CD14-positive monocyte (primary cell): ENCODE measurements around a stretch of chr11.

- CAGE, long polyA plus RNA, result no peak
Observed at GRCh38 chr11:33694822-33695606, 5.6 kb downstream of the C11orf91 start.

GRCh38 chr11:33705160-33705674 lies 4.6 kb upstream of the C11orf91 start:
- CAGE, long polyA plus RNA, result no peak

DNA sequence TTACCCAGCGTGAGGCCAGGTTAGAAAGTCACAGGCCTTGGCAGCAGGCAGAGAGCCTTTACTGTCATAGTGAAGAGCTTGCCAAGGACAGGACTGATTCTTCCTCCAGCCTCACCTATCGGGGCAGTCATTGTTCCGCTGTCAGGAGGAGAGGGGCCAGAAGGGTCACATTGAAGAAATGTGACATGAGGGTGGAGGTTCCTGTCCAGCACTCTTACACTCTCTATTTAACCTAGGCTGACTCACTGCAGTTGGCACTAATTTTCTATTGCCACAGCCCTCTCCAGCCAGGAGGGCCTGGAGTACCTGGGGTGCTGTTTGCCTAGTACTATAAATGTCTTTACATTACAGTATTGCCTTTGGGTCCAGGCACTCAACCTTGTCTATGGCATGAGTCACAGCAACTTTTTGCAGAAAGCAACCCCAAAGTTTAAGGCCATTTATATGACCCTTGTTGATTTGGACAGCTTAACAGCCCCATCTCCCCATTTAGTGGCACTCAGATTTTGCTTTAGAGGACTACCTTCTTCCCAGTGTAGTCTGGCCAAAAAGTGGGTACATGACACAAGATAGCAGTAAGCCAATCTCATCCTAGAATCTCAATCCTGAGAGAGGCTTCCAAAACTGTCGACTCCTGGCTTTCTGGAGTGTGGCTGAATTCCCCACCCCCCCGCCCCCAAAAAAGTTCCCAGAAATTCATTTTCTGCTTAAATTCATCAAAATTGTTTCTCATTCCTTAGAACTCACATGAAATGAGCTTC lies 7.3 kb upstream of the C11orf91 start:
- CAGE, long polyA plus RNA, result no peak

DNA sequence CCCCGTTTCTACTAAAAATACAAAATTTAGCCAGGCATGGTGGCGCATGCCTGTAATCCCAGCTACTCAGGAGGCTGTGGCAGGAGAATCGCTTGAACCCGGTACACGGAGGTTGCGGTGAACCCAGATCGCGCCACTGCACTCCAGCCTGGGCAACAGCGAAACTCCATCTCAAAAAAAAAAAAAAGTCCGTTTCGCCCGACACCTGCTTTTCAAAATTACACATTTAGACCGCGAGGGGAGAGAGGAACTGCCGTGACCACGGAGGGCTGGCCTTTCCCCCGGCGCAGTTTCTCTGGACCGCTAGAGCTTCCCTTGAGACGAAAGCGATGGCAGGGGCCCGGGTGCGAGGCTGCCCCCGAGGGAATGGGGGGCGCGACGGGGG lies 490 bp downstream of the CD59 start:
- CAGE, long polyA plus RNA, result no peak

- CAGE, long polyA plus RNA, result no peak
Observed at GRCh38 chr11:33936861-33937946, 45.3 kb upstream of the LMO2 start.

- CAGE, long polyA plus RNA, result no peak
Observed at GRCh38 chr11:34050252-34050872, 1.2 kb upstream of the CAPRIN1 start.

GRCh38 chr11:34105792-34106736 lies 635 bp downstream of the NAT10 start:
- CAGE, long polyA plus RNA, result no peak

DNA sequence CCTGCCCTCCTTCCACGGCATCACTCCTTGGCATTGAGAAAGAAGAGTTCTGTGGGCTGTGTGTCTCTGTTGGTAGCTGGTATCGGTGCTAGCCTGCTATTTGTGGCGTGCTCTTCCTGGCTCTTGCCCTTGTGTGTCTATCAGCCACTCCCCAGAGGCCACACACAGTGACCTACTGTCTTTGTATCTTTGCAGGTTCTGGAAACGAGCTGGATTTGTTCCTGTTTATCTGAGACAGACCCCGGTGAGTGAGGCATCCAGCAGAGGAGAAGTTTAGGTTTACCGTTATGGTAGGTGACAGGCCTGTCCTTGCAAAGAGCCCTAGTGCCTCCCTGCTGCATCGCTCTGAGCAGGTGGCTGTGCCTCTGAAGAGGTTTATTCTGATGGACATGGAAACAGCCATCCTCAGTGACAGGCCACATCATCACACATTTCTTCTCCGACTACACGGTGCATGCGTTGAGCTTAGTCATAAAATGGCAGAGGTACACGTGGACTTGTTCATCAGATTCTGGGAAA lies 31.4 kb downstream of the NAT10 start:
- CAGE, long polyA plus RNA, result no peak

- CAGE, long polyA plus RNA, result no peak
Observed at GRCh38 chr11:34140830-34141332, 35.5 kb downstream of the NAT10 start.

DNA sequence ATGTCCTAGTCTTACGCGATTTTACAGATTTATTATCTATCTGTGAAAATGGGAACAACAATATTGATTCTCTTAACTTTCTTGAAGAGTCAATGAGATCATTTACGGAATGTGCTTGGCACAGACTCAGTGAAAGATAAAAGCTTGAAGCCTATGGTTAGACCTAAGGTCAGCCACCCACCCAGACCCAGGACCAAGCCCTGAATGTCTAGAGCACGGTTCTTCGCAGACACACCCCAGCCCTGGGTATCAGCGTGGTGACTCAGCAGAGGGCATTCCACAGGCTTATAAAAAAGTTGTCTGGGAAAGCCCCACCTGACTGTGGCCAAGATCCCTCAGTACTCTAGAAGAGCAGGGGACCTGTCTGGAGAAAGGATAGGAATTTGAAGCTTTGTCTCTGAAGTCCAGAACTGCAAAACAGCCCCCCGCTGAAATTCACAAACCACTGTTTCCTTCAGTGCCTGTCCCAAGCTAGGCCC lies 114.2 kb downstream of the ABTB2 start:
- CAGE, long polyA plus RNA, result no peak

- CAGE, long polyA plus RNA, result no peak
Observed at GRCh38 chr11:34318336-34318907, 39.4 kb downstream of the ABTB2 start.

GRCh38 chr11:34329221-34329786 lies 28.5 kb downstream of the ABTB2 start:
- CAGE, long polyA plus RNA, result no peak

GRCh38 chr11:34416422-34416871 lies 22.3 kb upstream of the CAT start:
- CAGE, long polyA plus RNA, result no peak

- CAGE, long polyA plus RNA, result no peak
Observed at GRCh38 chr11:34601884-34602517, 18.9 kb upstream of the EHF start.

DNA sequence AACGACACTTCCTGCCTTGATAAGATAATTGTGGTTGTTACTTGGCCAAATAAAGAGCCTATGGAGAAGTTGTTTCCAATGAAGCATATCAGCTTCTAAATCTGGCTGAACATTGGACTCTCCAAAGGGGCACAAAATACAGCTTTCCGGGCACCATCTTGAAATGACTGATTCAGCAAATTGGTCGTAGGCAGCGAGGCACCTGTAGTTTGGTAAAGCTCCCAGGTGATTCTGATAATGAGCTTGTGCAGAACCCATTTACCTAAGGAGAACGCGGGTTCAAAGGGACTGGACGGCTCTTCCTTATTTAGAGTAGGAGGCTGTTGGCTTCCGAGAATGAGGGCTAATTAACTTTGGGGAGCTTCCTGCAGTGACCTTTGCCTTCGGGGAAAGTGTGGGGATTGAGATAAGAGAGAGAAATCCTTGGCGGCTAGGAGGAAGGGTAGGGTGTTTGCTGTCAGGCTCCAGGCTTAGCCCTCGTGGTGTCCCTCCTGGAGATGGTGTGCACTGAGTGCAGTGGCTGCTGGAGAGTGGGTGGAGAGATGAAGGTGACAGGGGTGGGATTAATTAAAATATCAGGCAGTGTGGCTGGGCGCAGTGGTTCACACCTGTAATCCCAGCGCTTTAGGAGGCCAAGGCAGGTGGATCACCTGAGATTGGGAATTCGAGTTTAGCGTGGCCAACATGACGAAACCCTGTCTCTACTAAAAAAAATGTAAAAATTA lies 17.4 kb upstream of the EHF start:
- CAGE, long polyA plus RNA, result no peak

- CAGE, long polyA plus RNA, result no peak
Observed at GRCh38 chr11:34654694-34655387, 33.9 kb downstream of the EHF start.

DNA sequence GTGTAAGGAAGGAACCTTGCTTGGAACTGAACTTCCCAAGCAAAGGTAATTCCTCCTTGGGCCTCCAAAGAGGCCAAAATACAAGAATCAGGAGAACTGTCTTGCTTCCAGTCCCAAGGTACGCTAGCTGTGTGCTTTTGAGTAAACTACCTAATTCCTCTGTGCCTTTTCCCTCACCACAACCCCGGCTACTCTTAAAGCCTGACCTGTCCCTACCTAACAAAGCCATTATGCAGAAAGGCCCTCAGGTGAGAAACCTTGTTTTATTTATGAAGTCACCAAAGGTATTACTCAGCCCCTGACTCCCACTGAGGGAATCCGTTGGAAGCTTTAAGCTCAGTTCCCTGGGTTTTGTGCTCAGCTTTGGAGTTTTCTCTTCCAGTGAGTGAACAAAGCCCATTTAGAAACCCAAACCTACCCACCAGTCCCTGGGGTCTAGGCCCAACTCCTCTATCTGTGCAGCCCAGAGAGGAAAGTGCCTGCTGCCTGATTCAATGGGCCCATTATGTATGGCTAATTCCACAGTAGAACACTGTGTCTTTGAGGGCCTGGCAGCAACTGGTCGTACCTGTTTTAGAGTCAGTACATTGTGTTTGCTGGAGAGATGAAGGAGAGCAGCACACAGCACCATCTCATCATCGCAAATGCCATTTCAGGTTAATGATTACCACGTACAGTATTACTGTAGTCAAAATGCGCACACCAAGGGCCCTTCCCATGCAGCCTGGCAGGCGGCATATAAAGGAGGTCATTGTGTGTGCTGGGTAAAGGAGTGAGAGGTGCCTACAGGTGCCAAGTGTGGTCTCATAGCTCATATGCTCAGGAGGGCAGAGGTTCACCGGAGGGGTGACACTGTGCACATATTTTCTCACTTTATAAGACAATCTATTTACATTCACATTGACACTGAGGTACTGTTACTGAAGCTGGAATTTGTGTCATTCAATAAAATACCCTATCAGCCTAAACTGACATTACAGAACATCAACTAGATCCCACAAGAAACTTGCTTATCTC lies 90.7 kb downstream of the APIP start:
- CAGE, long polyA plus RNA, result no peak

DNA sequence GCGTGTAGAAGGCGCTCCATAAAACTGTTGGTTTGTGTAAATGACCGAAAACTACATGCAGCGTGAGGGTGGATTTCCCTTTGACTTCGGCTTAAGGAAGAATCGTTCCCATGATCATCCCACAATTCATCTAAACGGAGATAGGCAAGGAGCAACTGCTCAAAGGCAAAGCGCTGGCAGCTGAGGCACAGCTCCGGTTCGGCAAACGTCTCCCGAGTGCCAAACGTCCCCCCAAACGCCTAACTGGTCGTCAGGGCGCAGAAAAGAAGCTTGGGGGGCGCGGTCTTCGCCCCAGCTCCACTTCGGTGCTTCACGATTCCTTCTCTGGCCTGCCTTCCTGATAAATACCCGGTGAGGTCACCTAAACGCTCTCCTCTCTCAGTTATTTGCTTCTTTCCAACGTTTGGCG lies 587 bp downstream of the APIP start:
- CAGE, long polyA plus RNA, result no peak

GRCh38 chr11:35139974-35140437 lies 1.0 kb downstream of the CD44 start:
- CAGE, long polyA plus RNA, result no peak

GRCh38 chr11:35140651-35141544 lies 1.9 kb downstream of the CD44 start:
- CAGE, long polyA plus RNA, result no peak